Kidney epithelial cell (primary cell): ENCODE results near the genes OR12D2 and OR2H2.

- RAMPAGE, long total RNA: no peak
Observed at GRCh38 chr6:29395358-29395832, at the start of gene OR12D2. TSS of gene OR12D2 (plus strand) at chr6:29395631.

DNA sequence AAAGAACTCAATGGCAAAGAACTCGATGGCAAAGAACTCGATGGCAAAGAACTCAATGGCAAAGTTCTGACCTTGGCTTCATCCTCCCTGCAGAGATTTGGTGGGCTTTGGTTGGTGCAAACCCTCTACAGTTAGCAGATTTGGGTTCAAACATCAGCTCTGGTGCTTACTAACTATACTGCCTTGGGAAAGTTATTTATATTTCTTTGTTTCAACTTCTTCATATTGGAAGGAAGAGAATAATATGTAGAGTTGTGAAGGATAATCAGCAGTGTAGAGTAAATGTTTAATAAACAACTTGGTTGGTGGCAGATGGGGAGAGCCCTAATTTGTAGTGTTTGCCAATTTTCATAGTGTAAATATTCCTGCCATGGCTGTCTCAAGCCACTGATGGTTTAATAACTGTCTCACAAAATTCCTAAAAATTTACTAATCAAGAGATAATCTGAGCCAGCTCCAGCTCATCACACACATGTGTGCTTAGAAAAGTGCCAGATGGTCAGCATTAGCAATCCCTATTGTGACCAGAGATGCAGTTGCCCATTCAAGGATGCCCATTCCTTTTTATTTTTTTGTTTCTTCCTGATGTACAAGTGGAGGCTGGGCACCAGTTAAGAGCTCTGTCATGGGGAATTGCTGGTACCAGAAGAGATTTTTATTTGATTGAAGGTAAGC lies at the start of gene OR2H2:
Gene OR2H2, plus strand, starts transcription at position 440 of the 675 bp plus-strand sequence.
- RAMPAGE, long total RNA: no peak
- RRBS: no CpG with 5 or more reads among the region's 2 CpGs

GRCh38 chr6:29627340-29627943 lies 5.5 kb downstream of the GABBR1 start:
- RAMPAGE, long total RNA: no peak
- RRBS: 4% methylated on average over 10 of the region's 33 CpGs

DNA sequence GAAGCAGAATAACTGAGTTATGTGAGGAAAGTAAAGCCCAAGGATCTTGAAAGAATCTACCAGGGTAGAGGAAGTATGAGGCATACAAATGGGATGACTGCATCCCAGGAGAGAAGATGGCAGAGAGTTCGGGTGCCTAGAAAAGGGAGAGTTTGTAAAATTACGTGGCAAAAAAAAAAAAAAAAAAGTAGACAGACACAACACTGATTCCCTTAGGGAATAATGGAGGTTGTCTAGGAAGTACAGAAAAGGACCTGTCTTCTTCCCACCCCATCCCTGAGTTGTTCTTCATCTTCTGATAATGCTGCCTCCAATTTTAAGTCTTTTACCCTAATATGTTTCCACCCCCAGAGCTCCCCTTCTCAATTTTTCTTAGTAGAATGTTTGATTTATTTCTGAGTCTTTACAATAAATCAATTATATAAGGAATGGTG lies 3.3 kb downstream of the GABBR1 start:
- RAMPAGE, long total RNA: no peak
- RRBS: no CpG with 5 or more reads among the region's 2 CpGs

- RAMPAGE, long total RNA: no peak
- RRBS: no CpG with 5 or more reads among the region's 3 CpGs
Observed at GRCh38 chr6:29721391-29721841, 1.8 kb upstream of the HLA-F start.

DNA sequence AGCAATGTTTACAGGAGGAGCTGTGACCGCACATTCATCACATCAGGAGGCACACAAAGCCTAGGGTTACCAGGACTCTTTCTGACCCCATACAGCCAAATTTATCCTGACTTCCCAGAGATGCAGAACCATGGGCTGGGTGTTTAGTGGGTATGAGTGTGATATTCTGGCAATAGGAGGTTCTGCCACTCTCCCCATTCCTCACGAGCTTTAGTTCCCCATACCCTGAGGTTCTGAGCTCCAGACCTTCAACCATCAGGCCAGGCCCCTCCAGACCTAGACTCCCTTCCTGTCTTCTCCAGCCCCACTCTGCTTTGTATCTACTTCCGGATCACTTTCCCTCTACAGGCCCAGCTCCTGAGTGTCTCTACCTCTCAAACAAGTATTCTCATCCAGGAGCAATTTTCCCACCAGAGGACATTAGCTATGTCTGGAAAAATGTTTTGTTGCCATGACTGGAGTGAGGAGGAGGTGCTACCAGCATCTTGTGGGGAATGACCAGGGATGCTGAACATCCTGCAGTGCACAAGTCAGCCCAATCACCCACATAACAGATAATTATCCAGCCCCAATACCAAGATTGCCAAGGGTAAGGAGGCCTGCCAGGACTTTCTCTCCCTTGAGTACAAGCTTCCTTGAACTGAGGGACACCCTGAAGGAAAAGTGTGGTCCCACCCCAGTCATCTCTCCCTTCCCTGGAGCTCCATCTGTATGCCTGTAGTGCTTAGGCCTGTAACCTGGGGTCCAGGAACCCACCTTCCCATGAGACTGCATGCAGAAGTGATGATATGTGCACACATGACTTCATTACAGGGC lies 4.6 kb downstream of the HLA-F start:
- RAMPAGE, long total RNA: no peak
- RRBS: no CpG with 5 or more reads among the region's 3 CpGs

GRCh38 chr6:29792768-29793142 lies 34.9 kb upstream of the HLA-G start:
- RAMPAGE, long total RNA: no peak
- RRBS: 2% methylated on average over 4 of the region's 32 CpGs

DNA sequence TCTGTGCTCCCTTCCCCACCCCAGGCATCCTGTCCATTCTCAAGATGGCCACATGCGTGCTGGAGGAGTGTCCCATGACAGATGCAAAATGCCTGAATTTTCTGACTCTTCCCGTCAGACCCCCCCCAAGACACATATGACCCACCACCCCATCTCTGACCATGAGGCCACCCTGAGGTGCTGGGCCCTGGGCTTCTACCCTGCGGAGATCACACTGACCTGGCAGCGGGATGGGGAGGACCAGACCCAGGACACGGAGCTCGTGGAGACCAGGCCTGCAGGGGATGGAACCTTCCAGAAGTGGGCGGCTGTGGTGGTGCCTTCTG lies 53.2 kb upstream of the HLA-A start:
- RAMPAGE, long total RNA: no peak
- RRBS: no CpG with 5 or more reads among the region's 7 CpGs

DNA sequence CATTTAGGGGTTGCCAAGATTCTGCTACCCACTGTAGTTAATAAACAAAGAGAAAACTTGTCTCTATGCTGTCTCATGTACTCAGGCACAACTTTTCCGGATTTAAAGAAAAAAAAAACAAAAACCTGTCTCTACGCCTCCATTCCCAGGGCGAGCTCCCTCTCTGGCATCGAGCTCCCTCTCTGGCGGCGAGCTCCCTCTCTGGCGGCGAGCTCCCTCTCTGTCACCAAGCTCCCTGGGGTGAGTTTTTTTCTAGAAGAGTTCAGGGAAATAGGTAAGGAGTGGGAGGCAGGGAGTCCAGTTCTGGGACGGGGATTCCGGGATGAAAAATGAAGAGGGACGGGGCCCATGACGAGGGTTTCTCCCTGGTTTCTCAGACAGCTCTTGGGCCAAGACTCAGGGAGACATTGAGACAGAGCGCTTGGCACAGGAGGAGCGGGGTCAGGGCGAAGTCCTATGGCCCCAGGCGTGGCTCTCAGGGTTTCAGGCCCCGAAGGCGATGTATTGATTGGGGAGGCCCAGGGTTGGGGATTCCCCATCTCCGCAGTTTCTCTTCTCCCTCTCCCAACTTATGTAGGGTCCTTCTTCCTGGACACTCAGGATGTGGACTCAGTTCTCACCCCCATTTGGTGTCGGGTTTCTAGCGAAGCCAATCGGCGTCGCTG lies 16.5 kb upstream of the HLA-A start:
- RAMPAGE, long total RNA: no peak
- RRBS: no CpG with 5 or more reads among the region's 24 CpGs

GRCh38 chr6:29927000-29927524 lies 15.3 kb upstream of the HLA-A start:
- RAMPAGE, long total RNA: no peak
- RRBS: 2% methylated on average over 5 of the region's 41 CpGs

- RAMPAGE, long total RNA: no peak
- RRBS: no CpG with 5 or more reads among the region's 7 CpGs
Observed at GRCh38 chr6:29940440-29940972, 1.8 kb upstream of the HLA-A start.

DNA sequence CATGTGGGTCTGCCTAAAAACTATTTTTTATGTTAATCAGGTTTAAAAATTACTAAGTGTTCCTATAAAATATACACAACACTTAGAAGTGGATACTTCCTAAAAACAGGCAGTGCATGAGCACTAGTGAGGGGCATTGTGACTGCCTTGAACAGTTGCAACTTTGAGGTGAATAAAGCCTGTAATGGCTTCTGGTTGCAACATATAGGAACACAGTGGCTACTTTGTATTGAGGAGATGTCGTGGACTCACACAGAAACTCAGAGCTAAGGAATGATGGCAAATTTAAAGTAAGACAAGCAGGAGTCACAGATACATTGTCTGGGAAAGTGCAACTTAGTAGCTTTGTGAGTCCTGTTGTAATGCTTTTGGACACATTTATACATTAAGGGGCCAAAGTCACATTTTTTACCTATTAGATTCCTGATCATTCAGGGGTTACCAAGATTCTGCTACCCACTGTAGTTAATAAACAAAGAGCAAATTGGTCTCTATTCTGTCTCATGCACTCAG lies 823 bp upstream of the HLA-A start:
- RAMPAGE, long total RNA: no peak
- RRBS: no CpG with 5 or more reads among the region's 1 CpG

DNA sequence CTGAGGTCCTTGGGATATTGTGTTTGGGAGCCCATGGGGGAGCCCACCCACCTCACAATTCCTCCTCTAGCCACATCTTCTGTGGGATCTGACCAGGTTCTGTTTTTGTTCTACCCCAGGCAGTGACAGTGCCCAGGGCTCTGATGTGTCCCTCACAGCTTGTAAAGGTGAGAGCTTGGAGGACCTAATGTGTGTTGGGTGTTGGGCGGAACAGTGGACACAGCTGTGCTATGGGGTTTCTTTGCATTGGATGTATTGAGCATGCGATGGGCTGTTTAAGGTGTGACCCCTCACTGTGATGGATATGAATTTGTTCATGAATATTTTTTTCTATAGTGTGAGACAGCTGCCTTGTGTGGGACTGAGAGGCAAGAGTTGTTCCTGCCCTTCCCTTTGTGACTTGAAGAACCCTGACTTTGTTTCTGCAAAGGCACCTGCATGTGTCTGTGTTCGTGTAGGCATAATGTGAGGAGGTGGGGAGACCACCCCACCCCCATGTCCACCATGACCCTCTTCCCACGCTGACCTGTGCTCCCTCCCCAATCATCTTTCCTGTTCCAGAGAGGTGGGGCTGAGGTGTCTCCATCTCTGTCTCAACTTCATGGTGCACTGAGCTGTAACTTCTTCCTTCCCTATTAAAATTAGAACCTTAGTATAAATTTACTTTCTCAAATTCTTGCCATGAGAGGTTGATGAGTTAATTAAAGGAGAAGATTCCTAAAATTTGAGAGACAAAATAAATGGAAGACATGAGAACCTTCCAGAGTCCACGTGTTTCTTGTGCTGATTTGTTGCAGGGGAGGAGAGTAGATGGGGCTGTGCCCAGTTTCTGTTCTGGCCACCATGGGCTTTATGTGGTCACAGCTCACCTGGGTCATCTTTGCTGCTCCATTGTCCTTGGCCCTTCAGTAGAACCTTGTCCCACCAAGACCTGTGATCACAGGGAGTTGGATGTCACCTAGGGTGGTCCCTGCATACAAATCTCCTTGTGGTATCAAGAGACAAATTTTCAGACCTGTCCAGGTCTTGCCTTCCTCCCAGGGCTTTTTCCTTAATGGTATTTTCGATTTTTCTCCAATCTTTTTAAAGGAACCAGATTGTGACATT lies 3.1 kb downstream of the HLA-A start:
- RAMPAGE, long total RNA: no peak
- RRBS: no CpG with 5 or more reads among the region's 6 CpGs

- RAMPAGE, long total RNA: no peak
- RRBS: no CpG with 5 or more reads among the region's 6 CpGs
Observed at GRCh38 chr6:29946612-29947924, 4.7 kb downstream of the HLA-A start.

- RAMPAGE, long total RNA: no peak
- RRBS: no CpG with 5 or more reads among the region's 7 CpGs
Observed at GRCh38 chr6:30062155-30062527, 1.1 kb downstream of the POLR1H start.

DNA sequence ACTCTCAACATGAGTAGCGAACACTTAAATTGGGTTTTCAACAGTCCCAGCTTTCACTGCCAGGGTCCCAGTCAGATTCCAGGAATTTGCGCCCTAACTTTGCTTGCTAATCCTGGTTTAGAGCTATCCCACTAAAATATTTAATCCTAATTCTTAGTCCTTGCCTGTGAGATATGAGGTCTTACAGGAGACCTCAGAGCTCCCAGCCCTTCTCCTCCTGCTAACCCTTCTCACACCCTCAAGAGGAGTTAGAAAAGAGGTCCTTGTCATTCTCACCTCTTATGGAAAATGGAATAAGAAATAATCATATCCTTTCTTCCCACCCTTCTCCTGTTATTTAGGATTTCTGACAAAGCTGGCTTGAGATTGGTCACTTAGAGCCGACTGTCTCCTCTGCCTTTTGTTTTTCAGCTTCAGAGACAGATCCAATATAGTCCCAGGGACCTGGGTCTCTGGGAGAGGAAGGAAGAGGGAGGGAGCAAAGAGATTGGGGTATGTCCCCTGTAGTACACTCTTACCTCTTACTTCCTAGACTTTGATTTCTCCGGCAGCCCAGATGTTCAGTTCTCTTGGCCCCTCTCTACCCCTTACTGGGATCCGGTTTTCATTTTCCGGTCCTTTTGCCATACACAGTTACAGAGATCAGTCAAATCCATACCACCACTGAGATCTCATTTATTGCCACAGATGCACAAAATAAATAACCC lies 2.8 kb downstream of the PPP1R11 start:
- RAMPAGE, long total RNA: no peak
- RRBS: 100% methylated on average over 1 of the region's 6 CpGs

GRCh38 chr6:30156028-30156650 lies 4.9 kb downstream of the TRIM10 start:
- RAMPAGE, long total RNA: no peak
- RRBS: no CpG with 5 or more reads among the region's 5 CpGs

GRCh38 chr6:30184786-30185041 lies 21.4 kb downstream of the TRIM15 start:
- RAMPAGE, long total RNA: no peak
- RRBS: no CpG with 5 or more reads among the region's 3 CpGs

DNA sequence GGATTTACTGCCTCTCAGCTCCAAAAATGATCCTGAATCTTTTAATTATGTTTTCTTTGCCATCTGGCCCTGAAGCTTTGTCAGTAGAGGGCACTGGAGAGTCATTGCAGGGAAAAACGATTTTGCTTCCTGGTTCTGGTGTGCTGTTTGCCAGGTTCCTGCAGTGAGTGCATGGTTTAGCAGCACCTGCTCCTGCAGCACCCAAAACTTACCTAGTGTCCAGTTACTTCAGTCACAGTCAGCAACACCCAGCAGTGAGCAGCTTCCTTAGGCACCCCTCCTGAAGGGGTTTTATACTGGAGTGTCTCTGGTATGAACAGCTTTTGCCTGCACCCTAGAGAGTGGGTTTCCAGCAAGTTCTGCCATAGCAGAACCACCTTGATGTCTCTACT lies 6.0 kb upstream of the TRIM26 start:
- RAMPAGE, long total RNA: no peak
- RRBS: no CpG with 5 or more reads among the region's 1 CpG

DNA sequence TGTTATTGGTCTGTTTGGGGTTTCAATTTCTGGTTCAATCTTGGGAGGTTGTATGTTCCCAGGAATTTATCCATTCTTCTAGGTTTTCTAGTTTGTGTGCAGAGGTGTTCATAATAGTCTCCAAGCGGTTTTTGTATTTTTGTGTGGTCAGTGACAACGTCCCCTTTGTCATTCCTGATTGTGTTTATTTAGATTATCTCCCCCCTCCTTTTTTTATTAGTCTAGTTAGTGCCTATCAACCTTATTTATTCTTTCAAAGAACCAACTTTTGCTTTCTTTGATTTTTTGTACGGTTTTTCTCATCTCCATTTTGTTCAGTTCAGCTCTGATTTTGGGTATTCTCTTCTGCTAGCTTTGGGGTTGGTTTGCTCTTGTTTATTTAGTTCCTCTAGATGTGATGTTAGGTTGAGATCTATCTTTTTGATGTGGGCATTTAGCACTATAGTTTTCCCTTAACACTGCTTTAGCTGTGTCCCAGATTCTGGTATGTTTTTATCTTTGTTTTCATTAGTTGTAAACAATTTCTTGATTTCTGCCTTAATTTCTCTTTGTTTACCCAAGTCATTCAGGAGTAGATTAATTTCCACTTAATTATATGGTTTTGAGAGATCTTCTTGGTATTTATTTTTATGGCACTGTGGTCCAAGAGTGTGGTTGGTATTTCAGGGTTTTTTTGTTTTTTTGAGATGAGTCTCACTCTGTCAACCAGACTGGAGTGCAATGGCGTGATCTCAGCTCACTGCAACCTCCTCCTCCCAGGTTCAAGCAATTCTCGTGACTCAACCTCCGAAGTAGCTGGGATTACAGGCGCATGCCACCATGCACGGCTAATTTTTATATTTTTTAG lies 26.2 kb upstream of the TRIM39 start:
- RAMPAGE, long total RNA: no peak
- RRBS: no CpG with 5 or more reads among the region's 8 CpGs